Astrocyte (in vitro differentiated cells and primary cell): ENCODE measurements around a stretch of chr10.

DNA sequence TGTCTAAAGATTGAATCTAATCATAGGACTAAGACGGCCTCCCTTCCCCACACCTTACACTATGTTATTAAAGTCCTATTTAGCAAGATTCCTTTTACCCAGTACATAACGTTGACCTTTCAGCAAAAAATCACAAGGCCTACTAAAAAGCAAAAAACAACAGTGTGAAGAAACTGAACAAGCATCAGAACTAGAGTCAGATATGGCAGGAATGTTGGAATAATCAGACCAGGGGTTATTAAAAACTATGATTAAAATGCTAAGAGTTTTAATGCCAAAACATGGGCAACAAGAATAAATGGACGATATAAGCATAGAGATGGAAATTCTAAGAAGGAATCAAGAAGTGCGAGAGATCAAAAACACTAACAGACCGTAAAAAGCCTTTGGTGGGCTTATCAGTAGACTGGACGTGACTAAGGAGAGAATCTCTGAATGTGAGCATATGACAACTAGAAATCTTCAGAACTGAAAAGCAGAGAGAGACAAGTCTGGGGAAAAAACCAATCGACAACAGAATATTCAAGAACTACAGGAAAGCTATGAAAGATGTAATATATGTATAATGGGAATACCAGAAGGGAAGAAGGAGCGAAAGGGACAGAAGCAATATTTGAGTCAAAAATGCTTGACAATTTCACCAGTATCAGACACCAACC lies 34.1 kb downstream of the ZMYND11 start:
- PRO-cap = no peak
- RRBS, 2 experiments = no CpG with 5 or more reads among the region's 8 CpGs

DNA sequence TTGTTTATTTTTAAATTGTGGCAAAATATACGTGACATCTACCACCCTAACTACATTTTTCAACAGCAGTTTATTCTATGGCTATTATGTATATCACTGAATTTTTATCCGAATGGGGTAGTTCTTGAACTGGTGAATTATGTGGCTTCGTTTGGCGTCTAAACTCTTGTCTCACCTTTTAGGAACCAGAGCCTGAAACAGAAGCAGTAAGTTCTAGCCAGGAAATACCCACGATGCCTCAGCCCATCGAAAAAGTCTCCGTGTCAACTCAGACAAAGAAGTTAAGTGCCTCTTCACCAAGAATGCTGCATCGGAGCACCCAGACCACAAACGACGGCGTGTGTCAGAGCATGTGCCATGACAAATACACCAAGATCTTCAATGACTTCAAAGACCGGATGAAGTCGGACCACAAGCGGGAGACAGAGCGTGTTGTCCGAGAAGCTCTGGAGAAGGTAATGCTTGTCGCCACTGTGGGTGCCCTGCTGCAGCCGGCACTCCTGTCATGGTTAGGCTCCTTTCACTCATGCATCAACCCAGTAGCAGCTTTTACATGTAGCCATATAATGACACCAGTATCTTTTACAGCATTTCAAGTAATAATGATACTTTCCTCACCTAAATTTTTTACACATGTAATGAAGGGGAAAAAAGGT lies 113.0 kb downstream of the ZMYND11 start:
- PRO-cap = no peak
- RRBS, 2 experiments = 78 to 92% methylated on average over 4 to 6 of the region's 18 CpGs

- PRO-cap = no peak
- RRBS, 2 experiments = no CpG with 5 or more reads among the region's 17 CpGs
Measured at GRCh38 chr10:317174-318013, 182.1 kb downstream of the ZMYND11 start.

DNA sequence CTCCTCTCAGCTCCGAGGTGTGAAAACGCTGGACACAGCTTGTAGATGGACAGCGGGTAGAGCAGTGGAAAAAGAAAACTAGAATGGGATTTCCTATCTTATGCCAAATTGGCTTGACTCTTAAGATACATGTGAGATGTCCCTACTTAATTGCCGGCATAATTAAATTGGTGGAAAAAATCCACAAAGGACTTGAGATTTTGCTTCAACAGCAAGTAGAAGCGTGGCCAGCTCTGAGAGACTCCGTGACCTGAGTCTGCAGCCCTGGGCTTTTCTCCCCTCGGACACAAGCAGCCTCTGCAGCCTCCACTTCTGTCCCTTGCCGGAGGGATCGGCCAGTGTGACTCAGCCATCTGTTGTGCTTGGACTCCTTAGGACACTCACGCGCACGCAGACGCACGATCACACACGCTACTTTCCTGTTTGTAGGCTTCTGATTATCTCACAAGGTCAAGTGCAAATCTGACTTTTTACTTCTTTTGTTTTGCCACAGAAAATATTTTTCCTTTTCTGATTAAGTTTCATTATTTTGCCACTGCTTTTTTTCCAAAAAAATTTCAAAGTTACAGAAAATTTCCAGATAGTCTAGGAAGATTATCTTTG lies 268.8 kb downstream of the DIP2C start:
- PRO-cap = no peak
- RRBS, 2 experiments = no CpG with 5 or more reads among the region's 15 CpGs

GRCh38 chr10:435934-436749 lies 253.3 kb downstream of the DIP2C start:
- PRO-cap = no peak
- RRBS, 2 experiments = 97% methylated on average over 4 of the region's 19 CpGs; no CpG with 5 or more reads in 1 of the 2 experiments

- PRO-cap = no peak
- RRBS, 2 experiments = no CpG with 5 or more reads among the region's 7 CpGs
Measured at GRCh38 chr10:437377-437718, 252.1 kb downstream of the DIP2C start.

GRCh38 chr10:444147-445087 lies 245.1 kb downstream of the DIP2C start:
- PRO-cap = no peak
- RRBS, 2 experiments = no CpG with 5 or more reads among the region's 26 CpGs

DNA sequence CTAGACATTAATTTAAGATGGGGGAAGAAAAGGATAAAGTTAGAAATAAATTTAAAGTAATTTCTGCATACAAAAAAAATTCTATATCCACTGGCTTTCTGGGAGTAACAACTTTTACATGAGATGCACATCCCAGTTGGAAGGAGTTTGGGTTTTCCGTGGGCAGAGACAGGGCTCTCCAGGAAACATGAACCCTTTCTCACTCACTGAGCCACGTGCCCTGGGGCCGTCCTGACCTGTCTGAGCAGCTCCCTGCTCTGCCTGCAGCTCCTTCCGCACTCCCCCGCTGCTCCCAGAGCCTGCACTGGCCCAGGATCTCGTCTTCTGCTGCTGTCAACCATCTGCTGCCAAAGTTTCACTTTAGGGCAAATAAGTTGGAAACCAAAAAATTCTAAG lies 169.1 kb downstream of the DIP2C start:
- PRO-cap = no peak
- RRBS, 2 experiments = no CpG with 5 or more reads among the region's 6 CpGs

DNA sequence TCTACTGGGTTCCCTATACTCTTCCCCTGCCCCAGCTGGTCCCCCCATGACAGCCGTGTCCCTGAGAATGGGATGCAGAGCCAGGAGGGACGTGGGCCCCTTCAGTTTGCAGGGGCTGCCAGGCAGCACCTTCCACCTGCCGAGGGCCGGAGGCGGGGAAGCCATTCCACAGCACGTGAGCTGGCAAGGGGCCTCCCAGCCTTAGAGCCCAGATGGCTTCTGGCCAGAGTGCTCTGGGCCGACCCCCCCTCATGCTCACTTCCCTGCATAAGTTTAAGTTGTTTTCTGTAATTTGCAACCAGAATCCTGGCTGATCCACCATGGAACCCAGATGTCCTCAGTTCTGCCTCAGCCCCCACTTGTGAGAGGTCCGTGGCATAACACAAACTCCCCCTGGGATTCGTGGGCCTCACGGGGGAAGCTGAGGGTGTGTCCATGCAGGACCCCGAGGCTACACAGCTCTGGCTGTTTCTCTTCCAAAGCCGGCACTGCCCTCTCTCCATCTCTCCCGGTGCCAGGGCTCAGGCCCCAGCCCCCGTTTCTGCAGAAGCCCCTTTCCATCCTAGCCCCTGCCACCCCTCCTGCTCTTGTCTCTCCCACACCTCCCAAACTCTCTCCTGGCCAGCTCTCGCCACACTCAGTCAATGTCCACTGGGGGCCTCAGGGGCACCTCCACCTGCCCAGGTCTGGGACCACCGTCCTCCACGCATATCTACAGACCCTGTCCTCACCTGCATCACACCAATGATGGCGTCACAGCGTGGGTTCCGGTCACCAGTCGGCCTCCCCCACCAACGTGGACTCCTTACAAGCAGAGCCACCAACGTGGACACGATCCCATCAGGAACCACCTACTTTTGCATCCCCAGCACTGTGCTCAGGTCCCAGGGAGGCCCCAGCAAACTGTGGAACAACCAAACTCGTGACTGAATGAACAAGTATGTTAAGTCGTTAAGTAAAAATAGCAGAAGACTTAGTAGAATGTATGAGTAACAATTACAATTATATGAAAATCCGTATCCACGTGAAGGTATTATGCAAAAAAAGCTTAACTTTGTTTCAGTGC lies 38.6 kb downstream of the DIP2C start:
- PRO-cap = no peak
- RRBS, 2 experiments = no CpG with 5 or more reads among the region's 28 CpGs

GRCh38 chr10:775357-775909 lies 86.0 kb upstream of the DIP2C start:
- PRO-cap = no peak
- RRBS, 2 experiments = 55 to 80% methylated on average over 11 to 13 of the region's 27 CpGs

- PRO-cap = no peak
- RRBS, 2 experiments = 94 to 95% methylated on average over 4 of the region's 20 CpGs
Measured at GRCh38 chr10:807591-808403, 118.3 kb upstream of the DIP2C start.

DNA sequence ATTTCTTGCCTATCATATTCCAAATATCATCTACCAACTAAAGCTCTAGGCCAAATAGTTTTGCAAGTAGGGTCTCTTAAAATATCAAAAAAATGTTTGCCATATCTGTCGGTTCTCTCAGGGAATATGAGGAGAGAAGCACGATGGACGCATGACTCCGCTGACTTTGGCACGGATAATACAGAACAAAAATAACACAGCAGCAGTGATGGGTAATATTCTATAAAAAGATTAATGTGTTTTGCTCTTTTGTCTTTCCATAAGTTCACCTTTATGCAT lies 889 bp upstream of the IDI2 start:
- PRO-cap = no peak
- RRBS, 2 experiments = no CpG with 5 or more reads among the region's 5 CpGs

- PRO-cap = no peak
- RRBS, 2 experiments = no CpG with 5 or more reads among the region's 4 CpGs
Measured at GRCh38 chr10:1039696-1040609, 9.0 kb downstream of the IDI1 start.

GRCh38 chr10:1047864-1048225 lies 1.1 kb downstream of the IDI1 start:
- PRO-cap = no peak
- RRBS, 2 experiments = no CpG with 5 or more reads among the region's 10 CpGs

DNA sequence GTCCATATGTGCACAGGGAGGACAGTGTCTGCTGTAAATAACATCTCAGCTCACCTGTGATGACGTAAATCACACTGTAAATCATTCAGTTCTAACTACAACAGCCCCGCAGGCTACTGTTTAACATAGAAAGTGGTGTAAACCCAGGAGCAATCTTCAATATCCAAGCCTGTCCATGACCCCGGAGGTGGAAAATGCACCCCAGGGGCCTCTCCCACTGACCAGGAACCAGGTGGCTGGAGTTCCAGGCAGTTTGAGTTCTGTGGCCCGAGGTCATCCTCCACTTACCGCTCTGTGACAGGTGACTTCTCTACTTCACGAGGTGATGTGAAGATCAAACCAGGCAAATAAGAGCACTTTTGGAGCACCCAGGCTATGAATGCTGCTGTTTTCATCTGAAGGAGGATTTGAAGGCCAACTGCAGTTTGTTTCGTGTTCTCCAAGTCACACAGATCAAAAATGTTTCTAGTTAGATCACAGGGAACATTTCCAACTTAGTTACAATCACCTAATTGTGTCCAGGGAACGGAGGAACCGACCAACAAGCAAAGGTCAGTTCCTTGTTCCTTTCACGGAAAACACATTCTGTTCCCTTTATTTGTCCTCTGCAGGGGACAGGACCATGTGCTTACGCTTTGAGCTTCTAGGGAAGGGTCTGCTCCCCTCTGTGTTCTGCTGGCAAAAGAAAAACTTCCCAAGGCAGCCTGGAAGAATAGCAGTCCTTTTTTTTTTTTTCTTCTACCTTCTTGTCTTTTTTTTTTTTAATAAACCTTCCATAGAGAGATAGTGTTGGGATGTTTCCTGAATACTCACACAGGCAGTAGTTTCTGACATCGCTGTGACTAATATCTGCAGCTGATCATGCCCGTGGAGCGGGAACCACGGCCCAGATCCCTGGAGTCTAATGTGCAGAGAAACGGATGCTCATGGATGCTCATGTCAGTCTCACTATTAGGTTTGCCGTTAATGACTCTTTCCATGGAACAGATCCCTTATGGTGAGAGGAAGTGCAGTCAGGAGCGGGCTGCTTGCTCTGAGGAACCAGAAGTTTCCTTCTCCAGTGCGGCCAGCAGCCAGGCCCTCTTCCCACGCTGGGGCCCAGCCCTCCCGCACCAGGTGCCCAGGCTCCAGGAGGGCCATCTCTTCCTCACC lies 132.1 kb downstream of the WDR37 start:
- PRO-cap = no peak
- RRBS, 2 experiments = no CpG with 5 or more reads among the region's 21 CpGs

DNA sequence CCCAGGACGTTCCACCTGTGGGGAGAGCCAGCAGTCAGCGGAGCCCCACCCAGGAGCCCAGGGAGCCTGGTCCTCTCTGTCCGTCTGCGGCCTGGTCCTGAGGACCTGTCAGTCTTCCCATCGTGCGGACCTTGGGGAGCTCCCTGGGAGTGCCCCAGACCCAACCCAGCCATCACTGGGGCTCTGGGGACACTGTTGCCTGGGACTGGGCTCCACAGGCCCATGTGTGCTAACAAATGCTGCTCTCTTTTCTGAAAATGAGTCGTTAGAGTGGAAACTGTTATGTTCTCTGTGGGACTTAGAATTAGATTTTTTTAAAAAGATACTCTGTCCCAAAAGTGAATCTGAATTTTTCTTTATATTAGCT lies 143.9 kb downstream of the WDR37 start:
- PRO-cap = no peak
- RRBS, 2 experiments = no CpG with 5 or more reads among the region's 7 CpGs

- PRO-cap = no peak
- RRBS, 2 experiments = no CpG with 5 or more reads among the region's 8 CpGs
Measured at GRCh38 chr10:1293629-1294357, 237.6 kb downstream of the WDR37 start.

DNA sequence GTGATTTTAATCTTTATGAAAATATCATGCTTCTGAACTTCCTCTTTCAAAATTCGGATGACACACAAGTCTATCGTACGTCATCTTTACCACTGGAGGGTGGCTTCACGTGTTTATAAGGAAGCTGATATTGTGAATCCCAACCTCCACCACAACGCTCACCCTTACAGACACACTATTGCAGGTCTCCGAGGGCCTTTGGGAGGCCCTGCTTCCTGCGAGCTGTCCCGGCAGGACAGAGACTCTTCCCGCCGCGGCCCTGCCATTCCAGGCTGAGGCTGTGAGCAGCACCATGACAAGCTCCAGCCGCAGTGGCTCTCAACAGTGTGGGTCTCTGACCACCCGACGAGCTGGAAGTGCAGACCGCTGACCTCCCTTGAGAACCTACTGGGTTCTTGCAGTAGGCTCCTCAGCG lies 303.3 kb downstream of the WDR37 start:
- PRO-cap = no peak
- RRBS, 2 experiments = 88 to 97% methylated on average over 4 of the region's 16 CpGs

DNA sequence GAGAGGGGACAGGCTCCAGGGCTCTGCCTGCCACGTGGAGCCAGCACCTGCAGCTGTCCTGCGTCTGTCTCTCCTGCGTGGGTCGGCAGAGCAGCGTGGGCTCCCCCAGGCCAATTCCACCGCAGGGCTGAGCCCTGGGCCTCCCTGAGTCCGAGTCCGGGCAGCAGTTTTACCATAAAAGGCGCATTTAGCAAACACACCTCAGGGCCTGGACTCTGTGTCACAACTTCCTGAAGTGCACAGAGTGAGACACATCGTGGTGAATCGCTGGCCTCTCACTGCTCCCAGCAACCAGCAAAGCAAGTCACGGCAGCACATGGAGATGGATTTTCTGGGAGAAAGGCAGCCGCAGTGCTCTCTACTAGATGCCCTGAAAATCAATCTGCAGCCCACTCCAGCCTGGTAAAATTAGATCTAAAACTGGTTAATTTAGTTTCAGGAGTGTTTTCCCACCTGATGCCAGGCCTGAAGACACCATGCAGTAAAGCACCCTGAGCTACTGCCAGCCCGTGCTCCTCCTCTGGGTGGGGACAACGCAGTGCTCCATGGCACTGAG lies 337.1 kb downstream of the ADARB2 start:
- PRO-cap = no peak
- RRBS, 2 experiments = no CpG with 5 or more reads among the region's 15 CpGs

DNA sequence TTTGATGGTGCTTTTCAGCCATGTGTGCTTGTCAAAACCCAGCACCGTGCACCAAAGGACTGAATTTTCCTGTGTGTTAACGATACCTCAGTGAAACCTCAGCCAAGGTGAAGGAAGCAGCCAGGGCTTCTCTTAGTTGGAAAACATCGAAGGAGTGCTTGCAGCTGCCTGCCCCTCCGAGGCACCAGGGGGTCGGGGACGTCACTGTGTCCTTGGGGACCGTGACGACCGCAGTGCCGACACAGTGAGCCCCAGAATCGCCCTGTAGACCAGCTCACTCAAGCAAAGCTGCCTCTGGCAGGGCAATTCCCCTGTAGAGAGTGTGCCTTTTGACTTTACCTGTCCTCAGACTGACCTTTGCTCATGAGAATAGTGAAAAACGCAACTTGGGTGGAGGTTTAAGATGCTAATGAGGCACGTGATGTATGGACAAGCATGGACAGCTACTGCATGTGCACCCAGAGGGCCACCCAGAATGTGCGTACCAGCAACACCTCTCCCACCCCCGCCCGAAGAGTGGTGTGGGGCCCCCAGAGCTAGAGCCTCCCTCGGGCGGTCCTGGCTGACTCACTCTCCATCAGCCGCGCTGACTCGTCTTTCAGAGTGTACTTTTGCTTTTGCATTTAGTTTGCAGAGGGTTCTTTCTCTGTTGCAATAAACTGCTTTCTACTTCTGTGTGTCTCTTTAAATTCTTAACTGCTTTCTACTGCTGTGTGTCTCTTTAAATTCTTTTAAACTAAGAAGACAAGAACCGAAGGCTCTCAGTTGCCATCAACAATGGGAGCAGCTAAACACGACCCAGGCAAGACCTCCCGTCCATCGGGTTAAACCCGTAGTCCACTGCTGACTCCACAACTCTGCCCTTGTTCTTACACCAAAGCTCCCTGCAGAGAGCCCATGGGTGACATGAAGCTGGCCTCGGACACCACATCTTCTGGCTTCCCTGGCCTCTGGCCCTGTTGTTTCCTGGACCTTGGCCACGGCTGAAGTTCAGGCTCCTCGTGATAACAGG lies 271.7 kb downstream of the ADARB2 start:
- PRO-cap = no peak
- RRBS, 2 experiments = no CpG with 5 or more reads among the region's 29 CpGs